Mesangial cell (primary cell): Measurements from ENCODE around the gene PRUNE2.

- RAMPAGE, long total RNA = no peak
Measured at GRCh38 chr9:72461006-72461293, 60.5 kb upstream of the TMC1 start.

GRCh38 chr9:72925314-72925837, 27.5 kb downstream of the ALDH1A1 start:
- RAMPAGE, long total RNA = no peak

DNA sequence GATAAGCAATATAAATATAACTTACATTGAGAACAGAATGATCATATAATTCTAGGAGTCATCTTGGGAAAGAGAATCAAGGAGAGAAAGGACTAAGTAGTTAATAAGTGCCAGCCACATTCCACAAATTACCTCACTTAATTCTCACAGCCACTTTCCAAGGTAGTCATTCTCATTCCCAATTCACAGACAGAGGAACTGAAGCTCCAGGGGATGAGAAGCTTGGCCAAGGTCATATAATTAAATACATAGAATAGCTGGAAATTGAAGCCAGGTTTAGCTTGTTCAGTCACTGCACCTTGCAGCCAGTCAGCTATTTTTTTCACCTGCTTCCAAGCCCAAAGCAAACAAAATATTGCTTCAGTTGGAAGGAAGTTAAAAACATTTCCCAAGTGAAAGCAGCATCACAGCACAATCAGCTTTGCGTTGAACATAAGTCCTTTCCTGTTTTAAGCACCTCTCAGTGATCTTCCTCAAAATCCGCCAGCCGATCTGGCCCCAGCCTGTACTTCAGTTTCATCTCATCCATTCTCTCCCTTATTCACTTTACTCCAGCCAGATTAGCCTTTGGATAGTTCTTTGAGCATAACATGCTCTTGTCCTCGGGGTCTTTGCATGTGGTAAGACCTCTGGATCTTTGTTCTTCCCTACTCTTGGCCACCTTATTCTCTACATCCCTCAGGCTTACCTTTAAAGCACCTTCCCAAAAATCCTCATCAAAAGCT, 4.8 kb downstream of the ALDH1A1 start:
- RAMPAGE, long total RNA = no peak

GRCh38 chr9:73133858-73134408, 17.7 kb upstream of the ANXA1 start:
- RAMPAGE, long total RNA = no peak

GRCh38 chr9:75087313-75087555, 721 bp downstream of the NMRK1 start:
- RAMPAGE, long total RNA = no peak

DNA sequence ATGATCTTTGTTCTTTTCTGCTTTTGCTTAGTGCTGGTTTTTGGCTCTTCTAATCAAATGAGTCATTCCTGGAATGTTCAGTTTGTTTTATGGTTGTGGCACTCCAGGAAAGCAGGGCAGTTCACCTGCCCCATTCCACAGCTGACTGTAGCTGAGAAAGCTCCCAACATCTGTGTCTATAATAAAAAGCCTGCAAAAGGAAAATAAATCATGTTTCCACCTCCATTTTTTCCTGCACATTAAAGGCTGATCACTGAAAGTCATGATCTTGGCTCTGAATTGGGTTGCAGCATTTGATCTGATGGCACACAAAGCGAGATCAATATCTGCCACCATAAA, 179.4 kb downstream of the OSTF1 start:
- RAMPAGE, long total RNA = no peak

- RAMPAGE, long total RNA = no peak
Measured at GRCh38 chr9:75429961-75430574, 341.8 kb downstream of the OSTF1 start.

GRCh38 chr9:76502648-76503179, 43.7 kb downstream of the GCNT1 start:
- RAMPAGE, long total RNA = no peak

GRCh38 chr9:76608563-76609152, 149.7 kb downstream of the GCNT1 start:
- RAMPAGE, long total RNA = no peak

- RAMPAGE, long total RNA = no peak
Measured at GRCh38 chr9:76651171-76651621, 192.2 kb downstream of the GCNT1 start.

DNA sequence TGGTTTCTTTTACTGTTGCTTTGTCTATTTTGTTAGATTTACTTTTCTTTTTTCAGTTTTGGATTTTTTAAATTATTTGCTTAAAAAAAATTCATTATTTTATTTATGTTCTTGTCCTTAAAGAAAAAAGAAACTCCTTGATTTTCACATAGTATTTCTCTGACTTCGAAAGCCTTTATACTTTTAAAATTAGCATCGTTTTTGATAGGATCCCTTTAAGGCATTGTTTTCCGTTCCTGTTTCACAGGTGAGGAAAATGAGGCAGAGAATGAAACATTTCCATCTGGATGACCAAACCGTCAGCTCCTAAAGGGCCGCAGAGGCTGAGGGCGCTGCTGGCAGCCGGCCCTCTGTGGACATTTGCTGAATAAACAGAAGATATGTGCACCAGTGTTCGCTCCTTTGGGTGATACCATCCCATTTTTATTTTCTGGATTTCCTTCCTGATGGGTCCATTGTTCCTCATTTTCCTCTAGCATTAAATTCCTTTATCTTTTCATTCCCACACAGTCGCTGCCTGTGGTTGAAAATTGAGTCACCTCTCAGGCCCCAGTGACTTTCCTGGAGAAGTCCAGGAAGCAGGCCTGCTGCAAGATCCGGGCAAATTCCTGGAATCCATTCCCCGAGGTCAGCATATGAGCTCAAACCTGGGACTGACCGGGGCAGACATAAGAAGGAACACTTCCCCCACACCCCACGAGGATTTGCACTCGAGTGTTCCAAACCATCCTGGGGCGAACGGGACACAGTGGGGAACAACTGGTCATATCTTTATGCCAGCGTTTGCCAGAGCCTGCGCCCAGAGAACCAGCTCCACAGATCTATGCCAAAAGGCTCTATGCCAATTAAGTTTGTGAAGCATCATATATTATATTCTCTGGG, 218.5 kb downstream of the GCNT1 start:
- RAMPAGE, long total RNA = no peak

- RAMPAGE, long total RNA = no peak
Measured at GRCh38 chr9:76894987-76895602, 10.8 kb downstream of the PRUNE2 start.

GRCh38 chr9:76905609-76906003, 308 bp downstream of the PRUNE2 start:
- RAMPAGE, long total RNA = no peak

- RAMPAGE, long total RNA = no peak
Measured at GRCh38 chr9:76906004-76907162, at the start of gene PRUNE2. TSS of gene PRUNE2 (minus strand) at chr9:76906114.

DNA sequence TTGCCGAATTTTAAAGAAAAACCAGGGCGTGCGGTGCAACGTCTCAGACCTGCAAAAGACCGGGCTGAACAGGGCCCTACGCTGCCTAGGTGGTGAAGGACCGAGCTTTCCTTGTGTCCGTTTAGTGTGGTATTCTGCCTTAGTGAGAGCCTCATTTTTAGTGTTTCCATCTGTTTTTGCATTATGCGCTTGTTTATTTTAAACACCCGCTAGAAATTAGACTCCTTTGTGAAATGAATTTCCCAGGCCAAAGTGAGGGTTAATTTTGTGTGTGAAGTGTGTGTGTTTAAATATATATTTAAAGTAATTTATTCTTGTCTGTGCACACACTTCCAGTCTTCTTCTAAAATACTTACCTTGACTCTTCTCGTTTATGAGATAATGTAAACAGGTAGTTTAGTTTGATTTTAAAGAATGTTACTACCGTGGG, 1.2 kb downstream of the VPS13A start:
- RAMPAGE, long total RNA = no peak

GRCh38 chr9:77740084-77740640, 92.0 kb upstream of the GNA14 start:
- RAMPAGE, long total RNA = no peak

- RAMPAGE, long total RNA = no peak
Measured at GRCh38 chr9:77770275-77770750, 122.2 kb upstream of the GNA14 start.

DNA sequence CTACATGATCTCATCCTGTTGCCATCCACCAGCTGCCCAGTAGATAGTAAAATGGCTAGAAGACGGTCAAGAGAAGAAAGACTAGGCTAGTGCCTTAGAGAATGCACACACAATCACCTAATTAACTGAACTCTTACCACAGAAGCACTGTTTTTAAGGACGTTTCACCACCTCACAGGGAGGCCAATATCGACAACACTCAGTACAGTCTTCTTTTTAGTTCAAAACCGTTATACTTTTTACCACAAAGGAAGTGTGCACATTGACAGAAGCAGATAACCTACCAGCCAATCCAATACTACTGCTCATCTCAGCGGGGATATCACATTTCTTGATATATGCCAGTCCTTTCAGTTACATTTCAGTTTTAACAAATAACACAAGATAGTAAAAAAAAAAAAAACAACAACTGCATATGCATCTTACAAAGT, 122.3 kb downstream of the GNAQ start:
- RAMPAGE, long total RNA = no peak

- RAMPAGE, long total RNA = no peak
Measured at GRCh38 chr9:77996959-77998459, 34.1 kb downstream of the GNAQ start.

DNA sequence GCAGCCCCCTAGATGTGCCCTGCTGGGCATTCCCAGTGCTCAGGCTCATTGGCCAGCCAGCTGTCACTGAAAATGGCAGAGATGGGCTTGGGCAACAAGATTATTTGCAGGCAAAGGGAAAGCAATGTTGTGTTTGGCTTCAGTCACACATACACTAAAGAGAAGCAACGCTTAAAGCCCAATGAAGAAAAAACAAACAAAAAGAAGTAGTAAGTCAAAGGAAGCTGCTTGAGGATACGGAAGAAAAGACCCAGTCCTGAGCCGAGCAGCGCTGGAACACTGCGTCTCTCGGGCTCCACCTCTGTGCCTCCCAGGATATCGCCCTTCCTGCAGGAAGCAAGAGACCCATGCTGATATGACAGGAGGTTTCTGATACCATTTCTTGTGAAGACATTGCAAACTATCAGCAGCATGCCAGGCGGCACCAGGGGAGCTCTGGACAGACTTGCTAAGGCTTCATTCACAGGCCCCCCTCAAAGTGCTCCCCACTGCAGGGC, 9.9 kb downstream of the GNAQ start:
- RAMPAGE, long total RNA = no peak